Jurkat, Clone E6-1 (cell line): ENCODE measurements around a stretch of chr5.

GRCh38 chr5:179825557-179826283, 5.0 kb downstream of the SQSTM1 start:
- RRBS = no CpG with 5 or more reads among the region's 14 CpGs

DNA sequence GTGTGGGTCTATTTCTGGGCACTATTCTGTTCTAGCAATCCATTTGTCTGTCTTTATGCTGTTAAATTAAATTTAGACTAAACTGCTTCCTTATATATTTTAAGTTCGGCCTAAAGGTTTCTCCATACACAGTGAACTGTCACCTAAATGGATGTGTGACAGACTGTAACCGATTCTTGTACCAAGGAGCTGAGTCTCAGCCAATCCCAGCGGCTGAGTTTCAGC, 15.6 kb upstream of the TBC1D9B start:
- RRBS = no CpG with 5 or more reads among the region's 3 CpGs

- RRBS = no CpG with 5 or more reads among the region's 20 CpGs
These were observed 67.4 kb upstream of the TBC1D9B start for GRCh38 chr5:179975016-179975510.

DNA sequence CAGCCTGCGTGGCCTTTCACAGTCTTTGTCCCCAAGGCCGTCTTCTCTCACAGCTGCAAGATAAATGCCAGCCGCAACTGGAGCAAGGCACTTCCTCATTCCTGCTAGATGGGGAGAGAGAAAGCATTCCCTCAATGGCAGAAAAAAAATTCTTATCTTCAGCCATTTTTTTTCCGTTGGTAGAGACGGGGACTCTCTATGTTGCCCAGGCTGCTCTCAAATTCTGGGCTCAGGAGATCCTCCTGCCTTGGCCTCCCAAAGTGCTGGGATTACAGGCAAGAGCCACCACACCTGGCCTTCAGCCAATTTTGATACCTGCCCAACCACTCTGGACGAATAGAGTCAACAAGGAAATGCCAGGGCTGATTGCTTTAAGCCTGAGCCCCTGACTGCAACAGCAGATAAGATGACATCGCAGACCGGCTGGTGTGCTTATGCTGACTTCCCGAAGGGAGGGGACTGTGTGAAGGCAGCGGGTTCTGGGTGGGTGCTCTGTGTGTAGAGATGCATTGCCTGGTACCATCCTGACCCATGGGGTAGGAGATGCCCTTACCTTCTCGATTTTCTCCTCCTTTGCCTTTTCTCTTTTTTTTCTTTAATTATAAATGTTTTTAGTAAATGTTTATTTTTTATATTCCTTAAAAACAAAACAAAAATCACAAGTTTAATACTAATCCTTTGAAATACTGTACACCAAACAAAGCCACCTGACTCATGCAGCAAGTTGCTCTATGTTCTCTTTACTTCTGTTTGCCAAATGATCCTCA, 13.6 kb upstream of the RNF130 start:
- RRBS = no CpG with 5 or more reads among the region's 11 CpGs

GRCh38 chr5:180210061-180210701, 1.2 kb upstream of the RASGEF1C start:
- RRBS = no CpG with 5 or more reads among the region's 13 CpGs

- RRBS = 1% methylated on average over 22 of the region's 56 CpGs
These were observed 668 bp downstream of the MAPK9 start for GRCh38 chr5:180291030-180291800.

GRCh38 chr5:180645039-180645970, 4.1 kb downstream of the FLT4 start:
- RRBS = 83% methylated on average over 2 of the region's 36 CpGs

DNA sequence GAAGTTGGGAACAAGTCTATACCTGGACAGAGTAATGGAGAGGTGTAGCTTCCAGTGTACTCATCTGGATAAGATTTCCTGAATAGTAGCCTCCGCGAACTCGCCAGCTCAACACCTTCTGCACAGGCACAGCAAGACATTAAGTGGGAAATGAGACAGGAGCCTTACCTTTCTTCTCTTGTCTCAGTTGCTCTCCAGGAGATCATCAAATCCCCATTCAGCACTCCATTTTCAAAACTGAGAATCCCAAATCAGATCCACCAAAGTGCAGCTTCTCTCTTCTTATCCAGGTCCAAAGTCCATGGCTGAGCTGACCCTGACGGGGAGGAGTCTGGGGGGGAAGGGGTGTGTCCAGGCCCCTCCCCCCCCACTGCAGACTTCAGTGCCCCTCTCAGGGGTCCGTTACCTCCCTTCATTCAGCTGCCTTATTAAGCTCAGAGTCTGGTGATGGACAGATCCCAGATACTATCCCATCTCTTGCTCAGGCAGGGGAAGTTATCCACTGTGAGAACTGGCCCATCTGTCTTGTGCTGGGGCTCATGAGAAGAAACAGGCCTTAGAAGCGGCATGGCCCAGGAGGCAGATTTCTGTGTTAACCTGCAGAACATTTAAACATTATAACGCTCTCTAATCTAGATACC, 6.0 kb upstream of the MGAT1 start:
- RRBS = no CpG with 5 or more reads among the region's 7 CpGs

DNA sequence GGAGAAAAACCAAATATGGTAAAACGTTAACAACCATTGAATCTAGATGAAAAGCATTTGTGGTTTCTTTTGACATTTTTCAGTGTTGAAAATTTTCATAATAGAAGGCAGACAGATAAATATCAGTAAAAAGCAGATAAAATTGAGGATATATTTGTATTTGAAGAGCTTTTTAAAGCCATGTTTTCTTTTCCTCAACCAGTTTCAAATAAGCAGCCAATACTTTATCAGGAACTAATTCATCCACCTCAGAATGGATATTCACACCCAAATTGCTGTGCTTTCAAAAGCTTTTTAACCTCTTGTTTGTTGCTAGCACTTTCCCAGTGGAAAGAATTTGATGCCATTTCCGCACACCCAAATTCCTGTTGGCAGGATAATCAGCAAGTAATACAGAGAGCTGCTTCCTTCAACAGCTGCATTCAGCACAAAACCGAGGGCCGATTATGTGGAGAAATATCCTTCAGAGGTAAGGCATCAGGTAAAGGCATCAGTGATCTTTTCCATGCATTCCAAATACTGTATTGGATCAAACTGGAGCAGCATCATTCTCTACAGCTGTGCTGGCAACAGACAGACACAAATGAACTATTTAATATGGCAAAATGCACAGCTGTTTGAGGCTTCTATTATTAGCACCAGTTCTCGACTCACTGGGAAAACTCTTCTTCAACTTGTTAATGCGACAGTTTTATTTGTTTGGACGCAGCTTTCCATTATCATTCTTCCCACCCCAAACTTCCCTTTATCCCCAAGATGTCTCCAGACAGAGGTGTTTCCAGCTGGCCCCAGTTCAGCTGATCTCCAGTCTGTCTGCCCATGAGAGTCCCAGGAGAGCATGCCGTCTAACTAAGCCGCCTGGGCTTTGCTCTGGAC, 22.1 kb upstream of the MGAT1 start:
- RRBS = no CpG with 5 or more reads among the region's 9 CpGs

DNA sequence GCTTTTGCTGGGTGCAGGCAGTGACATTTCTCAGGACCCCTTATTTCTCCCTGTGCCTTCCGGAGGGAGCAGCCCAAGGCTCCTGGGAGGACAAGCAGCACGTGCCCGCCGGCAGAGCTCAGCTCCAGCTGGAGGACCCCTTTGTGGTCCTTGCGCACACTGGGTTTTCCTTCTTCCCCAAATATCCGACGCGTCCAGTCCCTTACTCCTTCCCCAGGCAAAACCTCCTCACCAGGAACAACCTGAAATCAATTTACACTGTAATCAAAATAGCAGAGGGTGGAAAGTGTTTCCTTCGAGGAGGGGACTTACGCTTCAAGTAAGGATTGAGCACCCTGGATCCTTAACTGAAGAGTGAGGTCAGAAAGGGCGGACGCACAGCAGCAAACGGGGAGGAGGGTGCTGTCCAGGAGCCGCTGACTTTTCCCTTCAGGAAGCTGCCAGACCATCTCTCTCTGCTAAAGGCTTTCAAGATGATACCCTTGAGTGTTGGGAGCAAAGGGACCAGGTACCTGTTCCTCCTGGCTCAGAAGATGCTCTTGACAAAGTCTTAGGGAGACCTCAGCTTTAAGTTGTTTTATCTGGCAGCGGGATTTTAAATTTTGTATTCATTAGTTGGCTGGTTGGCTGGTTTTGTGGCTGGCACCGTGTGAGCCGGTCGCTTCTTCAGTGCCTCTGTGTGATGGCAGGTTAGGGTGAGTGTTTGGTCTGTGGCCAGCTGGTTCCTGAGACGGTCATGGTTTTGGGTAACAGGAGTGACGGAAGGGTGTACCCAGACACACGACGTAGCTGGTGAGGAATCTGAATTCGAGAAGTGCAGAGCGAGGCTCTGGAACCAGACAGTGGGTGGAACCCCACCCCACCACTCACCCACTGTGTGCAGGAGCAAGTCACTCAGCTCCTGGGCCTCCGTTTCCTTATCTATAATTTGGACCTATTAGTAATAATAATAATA, 2.4 kb downstream of the BTNL9 start:
- RRBS = 75% methylated on average over 1 of the region's 25 CpGs

DNA sequence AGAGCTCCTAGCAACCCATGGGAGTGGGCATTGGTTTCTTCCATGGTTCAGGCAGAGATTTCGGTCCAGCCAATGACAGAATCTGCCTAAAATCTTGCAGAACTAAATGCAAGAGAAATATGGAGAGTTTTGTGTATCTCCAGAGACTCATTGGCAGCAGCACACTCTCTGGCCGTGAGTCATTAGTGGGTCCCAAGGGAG, 4.4 kb downstream of the BTNL9 start:
- RRBS = no CpG with 5 or more reads among the region's 2 CpGs

- RRBS = no CpG with 5 or more reads among the region's 13 CpGs
These were observed 32.8 kb downstream of the OR2V1 start for GRCh38 chr5:181098199-181098573.

DNA sequence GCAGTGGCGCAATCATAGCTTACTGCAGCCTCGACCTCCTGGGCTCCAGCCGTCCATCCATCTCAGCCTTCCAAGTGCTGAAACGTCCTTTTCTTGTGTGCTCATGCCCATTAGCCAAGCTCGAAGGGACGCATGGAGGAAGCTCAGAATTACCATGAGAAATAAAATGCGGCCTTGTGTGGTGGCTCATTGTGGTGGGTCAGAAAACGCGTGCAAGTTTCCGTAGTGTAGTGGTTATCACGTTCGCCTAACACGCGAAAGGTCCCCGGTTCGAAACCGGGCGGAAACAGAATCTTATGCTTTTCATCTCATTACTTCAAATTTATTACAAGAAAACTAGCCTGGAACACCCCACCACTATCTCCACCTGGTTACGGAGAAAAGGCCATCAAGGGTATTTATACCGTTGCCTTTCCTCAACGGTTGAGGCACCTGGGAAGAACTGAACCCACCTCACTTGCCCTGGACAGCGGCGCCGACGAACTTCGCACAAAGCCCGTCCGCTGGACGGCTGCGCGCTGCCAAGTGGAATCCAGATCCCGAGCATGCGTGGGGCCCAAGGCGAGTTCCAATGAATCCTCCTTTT, 16.6 kb downstream of the OR2V2 start:
- RRBS = no CpG with 5 or more reads among the region's 34 CpGs

- RRBS = no CpG with 5 or more reads among the region's 27 CpGs
These were observed 1.8 kb upstream of the TRIM41 start for GRCh38 chr5:181221187-181221785.

DNA sequence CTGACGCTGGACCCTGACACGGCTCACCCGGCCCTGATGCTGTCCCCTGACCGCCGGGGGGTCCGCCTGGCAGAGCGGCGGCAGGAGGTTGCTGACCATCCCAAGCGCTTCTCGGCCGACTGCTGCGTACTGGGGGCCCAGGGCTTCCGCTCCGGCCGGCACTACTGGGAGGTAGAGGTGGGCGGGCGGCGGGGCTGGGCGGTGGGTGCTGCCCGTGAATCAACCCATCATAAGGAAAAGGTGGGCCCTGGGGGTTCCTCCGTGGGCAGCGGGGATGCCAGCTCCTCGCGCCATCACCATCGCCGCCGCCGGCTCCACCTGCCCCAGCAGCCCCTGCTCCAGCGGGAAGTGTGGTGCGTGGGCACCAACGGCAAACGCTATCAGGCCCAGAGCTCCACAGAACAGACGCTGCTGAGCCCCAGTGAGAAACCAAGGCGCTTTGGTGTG, 9.5 kb downstream of the RACK1 start:
- RRBS = 100% methylated on average over 3 of the region's 34 CpGs

GRCh38 chr5:181236486-181237618, 6.9 kb downstream of the RACK1 start:
- RRBS = no CpG with 5 or more reads among the region's 16 CpGs

DNA sequence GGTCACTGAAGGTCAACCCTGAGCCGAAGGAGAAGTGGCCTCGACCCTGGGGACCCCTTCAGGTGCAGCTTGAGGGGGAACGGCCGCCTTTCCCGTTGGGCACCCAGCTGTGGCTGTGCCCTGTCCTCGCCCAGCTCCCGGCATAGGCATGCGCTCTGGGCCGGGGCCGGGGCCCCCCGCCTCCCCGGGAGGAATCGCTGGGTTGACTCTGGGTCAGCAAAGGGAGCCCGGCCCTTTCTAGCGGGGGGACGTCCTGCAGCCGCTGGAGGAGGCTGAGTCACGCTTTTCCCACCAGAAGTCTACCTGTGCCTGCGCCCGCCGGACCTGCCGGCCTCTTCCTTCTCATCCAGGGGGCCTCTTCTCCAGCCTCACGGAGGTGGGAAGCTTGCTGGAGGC, 3.1 kb upstream of the RACK1 start:
- RRBS = 4% methylated on average over 9 of the region's 23 CpGs